Omental fat pad (tissue), 4 donors: ENCODE results near the genes HAUS5, ZBTB32, CLIP3 and COX7A1.

GRCh38 chr19:35596543-35596931 lies 10.6 kb downstream of the PMIS2 start:
- PRO-cap: no peak
- RAMPAGE, long total RNA, 4 experiments: no peak in any of the 4 experiments

DNA sequence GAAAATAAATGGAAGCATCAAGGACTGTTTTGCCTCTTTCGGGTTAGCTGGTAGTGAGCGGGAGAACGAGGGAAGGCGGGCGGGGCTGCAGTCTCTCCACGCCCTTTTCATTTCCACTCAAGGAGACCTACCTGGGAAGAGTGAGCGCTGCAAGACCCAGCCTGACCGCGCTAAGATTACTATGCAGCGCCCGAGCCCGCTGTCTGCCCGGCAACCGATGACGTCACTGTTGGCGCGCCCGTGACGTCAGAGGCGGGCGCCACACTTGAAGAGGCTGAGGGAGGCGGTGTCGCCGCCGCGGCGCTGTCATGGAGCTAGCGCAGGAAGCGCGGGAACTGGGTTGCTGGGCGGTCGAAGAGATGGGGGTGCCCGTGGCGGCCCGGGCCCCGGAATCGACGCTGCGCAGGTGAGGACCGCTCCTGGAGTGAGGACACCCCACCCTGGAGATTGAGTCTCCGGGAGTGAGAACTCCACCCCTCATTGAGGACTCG lies at the start of gene HAUS5:
HAUS5 (plus strand) TSS at position 249 of the 491 bp plus-strand sequence.
- PRO-cap: no peak
- RAMPAGE, long total RNA, 4 experiments: start-site peak on the plus strand in 2 of 4 experiments, centred at positions 259 to 267 of the sequence, 17 to 20 reads per replicate

GRCh38 chr19:35704385-35704790 lies at the start of gene ZBTB32:
Gene ZBTB32 (plus strand): TSS chr19:35704558.
- PRO-cap: no peak
- RAMPAGE, long total RNA, 4 experiments: no peak in any of the 4 experiments

DNA sequence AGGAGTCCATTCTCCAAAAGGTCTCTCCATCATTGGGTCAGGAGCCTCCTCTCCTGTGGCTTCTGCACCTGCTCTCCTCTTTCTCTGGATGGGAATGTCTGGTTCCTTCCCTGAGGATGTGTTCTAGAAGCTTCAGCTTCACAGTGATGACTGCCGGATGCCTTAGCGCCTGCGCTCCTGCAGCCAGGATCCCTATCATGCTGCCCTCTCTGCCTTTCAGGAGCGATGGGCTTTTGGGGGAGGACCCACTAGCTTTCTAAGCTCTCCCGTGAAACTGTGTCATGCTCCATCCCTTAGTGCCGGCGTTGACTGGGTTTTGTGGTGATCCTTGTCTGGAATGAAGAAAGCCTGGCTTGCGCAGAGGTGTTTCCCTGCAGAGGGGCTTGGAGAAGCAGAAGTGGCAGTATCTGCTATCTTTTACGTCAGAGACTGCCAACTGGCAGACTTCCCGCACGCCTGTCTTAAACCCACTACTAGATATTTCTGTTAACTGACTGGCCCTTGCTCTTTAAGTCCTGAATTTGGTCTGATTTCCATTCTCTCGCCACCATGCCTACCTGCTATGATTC lies 3.9 kb upstream of the KMT2B start:
- PRO-cap: no peak
- RAMPAGE, long total RNA, 4 experiments: no peak in any of the 4 experiments

GRCh38 chr19:35715795-35716408 lies 1.9 kb upstream of the KMT2B start:
- PRO-cap: no peak
- RAMPAGE, long total RNA, 4 experiments: no peak in any of the 4 experiments

DNA sequence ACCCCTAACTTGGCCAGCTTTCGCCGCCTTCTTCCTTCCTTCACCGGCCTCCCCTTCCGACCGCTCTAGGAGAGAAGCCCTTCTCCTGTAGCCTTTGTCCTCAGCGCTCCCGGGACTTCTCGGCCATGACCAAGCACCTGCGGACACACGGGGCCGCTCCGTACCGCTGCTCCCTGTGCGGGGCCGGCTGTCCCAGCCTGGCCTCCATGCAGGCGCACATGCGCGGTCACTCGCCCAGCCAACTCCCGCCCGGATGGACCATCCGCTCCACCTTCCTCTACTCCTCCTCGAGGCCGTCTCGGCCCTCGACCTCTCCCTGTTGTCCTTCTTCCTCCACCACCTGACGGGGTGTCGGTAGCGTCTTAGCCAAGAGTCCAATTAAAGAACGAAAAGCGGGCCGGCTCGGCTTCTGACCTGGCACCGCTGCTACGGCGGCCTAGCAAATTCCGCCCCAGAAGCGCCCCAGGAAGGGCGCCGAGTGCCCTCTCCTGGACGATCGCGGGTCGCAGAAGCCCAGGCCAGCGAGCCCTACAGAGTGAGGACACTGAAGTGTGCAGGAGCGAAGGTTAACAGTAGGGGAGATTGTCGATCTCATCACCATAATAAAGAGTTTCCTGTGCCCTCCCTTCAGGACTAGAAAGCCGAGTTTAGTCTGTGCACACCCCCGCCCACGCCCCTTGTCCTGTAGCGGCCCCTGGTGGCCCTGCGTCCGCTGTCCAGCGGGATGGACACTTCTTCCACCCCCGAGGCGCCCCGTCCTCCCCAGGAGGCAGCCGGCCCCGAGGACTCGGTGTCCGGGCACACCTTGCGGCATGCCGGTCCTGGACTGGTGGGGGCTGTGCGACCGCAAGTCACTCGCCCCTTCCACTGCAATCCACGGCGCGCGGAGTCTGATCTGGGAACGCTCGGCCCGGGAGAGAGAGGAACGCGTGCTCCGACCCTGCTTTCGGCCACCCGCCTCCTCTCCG lies 1.1 kb upstream of the KMT2B start:
- PRO-cap: no peak
- RAMPAGE, long total RNA, 4 experiments: no peak in any of the 4 experiments

- PRO-cap: no peak
- RAMPAGE, long total RNA, 4 experiments: no peak in any of the 4 experiments
These were observed 2.7 kb downstream of the KMT2B start for GRCh38 chr19:35720514-35720919.

GRCh38 chr19:35798990-35799343 lies 13.7 kb downstream of the PRODH2 start:
- PRO-cap: no peak
- RAMPAGE, long total RNA, 4 experiments: no peak in any of the 4 experiments

GRCh38 chr19:36032088-36033190 lies at the start of gene CLIP3:
Gene CLIP3 (minus strand): TSS chr19:36032873.
- PRO-cap: no peak
- RAMPAGE, long total RNA, 4 experiments: start-site peak on the minus strand in 3 of 4 experiments, at chr19:36032759-36032893 at its widest, 18 to 39 reads per replicate

- PRO-cap: no peak
- RAMPAGE, long total RNA, 4 experiments: no peak in any of the 4 experiments
These were observed 10.6 kb upstream of the OVOL3 start for GRCh38 chr19:36100075-36100962.

- PRO-cap: no peak
- RAMPAGE, long total RNA, 4 experiments: no peak in any of the 4 experiments
These were observed 7.6 kb upstream of the OVOL3 start for GRCh38 chr19:36103369-36103799.

GRCh38 chr19:36115924-36116462 lies 725 bp downstream of the TBCB start:
- PRO-cap: no peak
- RAMPAGE, long total RNA, 4 experiments: no peak in any of the 4 experiments

- PRO-cap: no peak
- RAMPAGE, long total RNA, 4 experiments: no peak in any of the 4 experiments
These were observed 2.1 kb downstream of the CAPNS1 start for GRCh38 chr19:36141850-36142506.

DNA sequence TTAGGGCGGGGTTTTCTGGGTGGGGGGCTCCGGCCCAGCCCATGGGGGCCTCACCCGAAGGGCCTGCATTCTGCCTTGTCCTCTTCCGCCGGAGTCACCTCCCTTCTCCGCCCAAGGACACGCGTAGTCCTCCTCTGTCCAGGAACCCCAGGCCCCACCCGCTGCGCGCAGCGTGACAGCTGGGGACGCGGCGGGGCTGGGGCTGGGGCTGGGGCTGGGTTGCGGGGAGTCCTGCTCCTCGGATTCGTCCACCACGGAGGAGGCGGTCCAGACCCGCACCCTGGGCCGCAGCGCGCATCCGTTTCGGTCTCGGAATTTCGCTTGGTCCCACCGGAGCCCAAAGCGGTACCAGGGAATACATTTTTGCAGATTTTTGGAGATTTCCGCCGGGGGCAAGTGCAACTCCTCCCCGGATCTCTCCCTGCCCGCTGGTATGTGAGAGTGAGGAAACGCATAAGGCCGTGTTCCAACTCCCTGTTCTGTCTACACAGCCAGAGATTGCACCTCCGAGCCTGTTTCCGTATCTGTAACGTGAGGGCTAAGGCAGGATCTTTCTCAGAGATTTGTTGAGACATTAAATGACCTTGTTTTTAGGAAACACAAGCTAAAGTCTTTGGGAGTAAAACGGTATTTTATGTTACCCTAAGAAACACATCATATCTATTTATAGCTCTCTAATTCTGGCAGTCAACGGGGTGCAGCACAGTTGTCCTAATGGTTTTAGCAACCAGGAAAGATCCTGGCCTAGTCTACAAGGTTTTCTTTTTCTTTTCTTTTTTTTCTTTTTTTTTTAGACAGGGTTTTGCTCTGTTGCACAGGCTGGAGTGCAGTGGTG lies at the start of gene COX7A1:
COX7A1 (minus strand) TSS at position 109 of the 835 bp plus-strand sequence.
- PRO-cap: unidirectional peak, minus-strand start at position 109 of the sequence
- RAMPAGE, long total RNA, 4 experiments: start-site peak on the minus strand in 4 of 4 experiments, centred at positions 146 to 226 of the sequence, 793 to 3,065 reads per replicate

GRCh38 chr19:36159248-36160319 lies 7.3 kb upstream of the COX7A1 start:
- PRO-cap: no peak
- RAMPAGE, long total RNA, 4 experiments: start-site peak on the plus strand in 1 of 4 experiments, at chr19:36159086-36159729 at its widest, 17 reads per replicate

GRCh38 chr19:36160446-36160809 lies 8.2 kb upstream of the COX7A1 start:
- PRO-cap: no peak
- RAMPAGE, long total RNA, 4 experiments: no peak in any of the 4 experiments

GRCh38 chr19:36237000-36238062 lies 22.4 kb downstream of the ZNF146 start:
- PRO-cap: no peak
- RAMPAGE, long total RNA, 4 experiments: no peak in any of the 4 experiments

DNA sequence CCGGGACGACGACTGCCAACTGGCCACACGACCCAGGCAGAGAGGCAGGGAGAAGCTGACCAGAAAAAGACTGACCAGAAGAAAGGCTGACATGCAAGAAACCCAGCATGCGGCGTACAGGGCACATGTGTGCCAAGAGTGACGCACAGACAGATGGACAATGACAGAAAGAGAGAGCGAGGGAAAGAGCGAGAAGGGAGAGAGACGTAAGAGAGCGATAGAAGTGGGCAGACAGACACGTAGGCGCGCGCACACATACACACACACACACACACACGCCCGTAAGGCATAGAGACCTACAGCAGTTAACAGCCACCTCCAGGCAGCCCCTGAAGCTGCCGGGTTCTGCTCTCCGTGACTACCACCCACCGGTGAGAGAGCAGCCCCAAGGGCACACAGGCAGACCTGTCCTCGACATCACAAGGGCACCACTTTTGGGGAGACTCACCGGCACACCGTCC lies 30.8 kb upstream of the ZNF875 start:
- PRO-cap: no peak
- RAMPAGE, long total RNA, 4 experiments: no peak in any of the 4 experiments

DNA sequence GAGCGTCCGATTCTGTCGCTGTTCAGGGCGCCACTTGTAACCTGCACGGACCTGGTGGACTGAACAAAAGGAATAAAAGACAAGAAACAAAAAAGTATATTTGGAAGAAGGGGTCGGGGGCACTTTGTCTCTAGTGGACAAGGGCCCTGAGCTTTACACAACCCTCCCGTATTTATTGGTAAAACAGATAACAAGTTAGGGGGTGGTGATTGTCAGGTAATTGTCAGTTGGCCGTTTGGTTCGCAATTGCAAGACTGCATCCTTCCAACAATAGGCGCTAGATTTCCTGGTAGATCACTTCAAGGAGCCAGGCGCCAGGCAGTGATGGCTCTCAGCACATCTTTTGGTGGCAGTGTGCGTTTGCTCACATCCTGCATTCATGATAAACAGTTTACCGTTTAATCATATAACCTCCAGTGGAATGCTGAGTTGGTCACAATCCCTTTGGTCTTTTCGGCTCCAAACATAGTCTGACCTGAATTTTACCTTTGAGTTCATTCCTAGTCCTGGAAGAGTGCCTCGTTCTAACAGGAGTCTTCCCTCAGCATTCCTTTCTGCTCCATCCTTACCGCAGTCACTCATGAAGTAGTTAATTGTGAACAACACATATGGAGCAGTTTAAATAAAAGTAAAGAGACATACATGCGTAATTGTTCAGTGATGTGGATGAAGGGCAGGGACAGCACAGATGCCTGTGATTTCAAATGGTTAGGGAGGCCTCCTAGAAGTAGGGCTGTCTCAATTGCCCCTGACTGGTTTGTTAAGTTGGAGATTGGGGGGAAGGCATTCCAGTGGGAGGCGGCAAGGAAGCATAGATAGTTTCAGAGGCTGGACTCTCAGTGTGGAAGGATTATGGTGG lies 1.2 kb downstream of the ZNF875 start:
- PRO-cap: no peak
- RAMPAGE, long total RNA, 4 experiments: no peak in any of the 4 experiments

DNA sequence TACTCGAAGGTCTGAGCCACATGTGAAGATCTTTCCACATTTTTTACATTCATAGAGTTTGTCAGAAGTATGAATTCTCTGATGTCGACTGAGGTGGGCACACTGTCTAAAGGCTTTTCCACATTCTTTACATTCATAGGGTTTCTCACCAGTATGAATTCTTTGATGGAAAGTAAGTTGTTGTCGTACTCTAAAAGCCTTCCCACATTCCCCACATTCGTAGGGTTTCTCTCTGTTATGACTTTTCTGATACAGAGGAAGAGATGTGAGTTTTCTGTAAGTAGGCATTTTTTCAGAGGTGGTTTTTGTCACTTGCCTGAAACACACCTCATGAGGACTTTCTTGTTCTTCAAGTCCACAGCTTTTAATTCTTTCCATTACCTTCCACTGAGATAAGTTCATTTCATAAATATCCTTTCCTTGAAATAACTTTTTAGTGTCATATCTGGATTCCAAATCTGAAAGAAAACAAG lies 19.4 kb downstream of the ZFP30 start:
- PRO-cap: no peak
- RAMPAGE, long total RNA, 4 experiments: no peak in any of the 4 experiments